ENCODE data around the genes NUDT13 and AGAP5.

DNA sequence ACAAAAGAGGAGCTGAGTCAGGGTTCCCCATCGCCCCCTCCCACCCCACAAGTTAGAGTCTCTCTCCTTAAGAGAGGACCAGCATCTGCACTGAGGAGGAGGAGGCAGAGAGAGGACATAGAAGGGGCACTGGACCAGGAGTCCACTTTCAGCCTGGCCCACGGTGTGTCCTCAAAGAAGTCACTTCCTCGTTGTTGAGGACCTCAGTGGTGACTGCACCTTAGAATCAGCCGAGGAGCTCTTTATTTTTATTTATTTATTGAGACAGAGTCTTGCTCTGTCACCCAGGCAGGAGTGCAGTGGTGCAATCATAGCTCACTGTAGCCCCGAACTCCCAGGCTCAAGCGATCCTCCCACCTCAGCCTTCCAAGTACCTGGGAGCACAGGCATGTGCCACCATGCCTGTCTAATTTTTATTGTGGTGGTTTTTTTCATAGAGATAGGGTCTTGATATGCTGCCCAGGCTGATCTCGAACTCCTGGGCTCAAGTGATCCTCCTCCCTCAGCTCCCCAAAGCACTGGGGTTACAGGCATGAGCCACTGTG is 11.4 kb downstream of the SPOCK2 start:
CAGE:
- cytosol, long polyA minus RNA = no peak
- cytosol, long polyA plus RNA = no peak
- long polyA plus RNA = no peak
- nucleus, long polyA minus RNA = no peak
- nucleus, long polyA plus RNA = no peak

GRCh38 chr10:72077594-72077894 is 10.8 kb downstream of the SPOCK2 start:
CAGE:
- cytosol, long polyA minus RNA = no peak
- cytosol, long polyA plus RNA = no peak
- long polyA plus RNA = no peak
- nucleus, long polyA minus RNA = no peak
- nucleus, long polyA plus RNA = no peak

DNA sequence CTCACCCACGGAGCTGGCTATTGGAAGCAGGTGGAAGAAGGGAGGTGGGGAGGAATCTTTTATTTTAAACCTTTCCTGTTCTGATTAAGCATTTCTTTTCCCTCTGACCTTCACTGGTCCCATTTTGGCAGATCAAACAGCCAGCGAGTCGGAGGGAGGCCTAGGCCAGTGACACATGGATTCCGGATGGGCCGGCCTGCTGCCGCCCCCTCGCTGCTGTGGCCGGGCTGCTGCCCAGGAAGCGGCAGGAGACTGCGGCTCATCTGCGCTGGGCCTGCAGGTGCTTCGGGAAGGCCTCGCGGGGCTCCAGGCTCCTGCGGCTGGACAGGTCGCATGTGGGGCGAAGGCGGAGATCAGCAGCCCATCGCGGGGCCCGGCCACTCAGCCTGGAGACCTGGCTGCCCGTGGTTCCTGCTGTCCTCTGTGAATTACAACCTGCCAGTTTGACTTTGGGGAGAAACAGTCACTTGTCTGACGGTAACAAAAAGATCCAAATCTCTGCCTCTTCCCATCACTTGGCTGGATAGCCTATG is 1.9 kb downstream of the SPOCK2 start:
CAGE:
- cytosol, long polyA minus RNA = no peak
- cytosol, long polyA plus RNA = no peak
- long polyA plus RNA = no peak
- nucleus, long polyA minus RNA = no peak
- nucleus, long polyA plus RNA = no peak

GRCh38 chr10:72186184-72187051 is 29.4 kb upstream of the ANAPC16 start:
CAGE:
- cytosol, long polyA minus RNA = no peak
- cytosol, long polyA plus RNA = no peak
- long polyA plus RNA = no peak
- nucleus, long polyA minus RNA = no peak
- nucleus, long polyA plus RNA = no peak

GRCh38 chr10:72275776-72276742 is 2.3 kb downstream of the DDIT4 start:
CAGE:
- cytosol, long polyA minus RNA = no peak
- cytosol, long polyA plus RNA = no peak
- long polyA plus RNA = no peak
- nucleus, long polyA minus RNA = start-site peak on the plus strand at chr10:72275879-72275919, 35 reads; start-site peak on the plus strand at chr10:72275972-72275997, 16 reads
- nucleus, long polyA plus RNA = no peak

CAGE:
- cytosol, long polyA minus RNA = no peak
- cytosol, long polyA plus RNA = no peak
- long polyA plus RNA = no peak
- nucleus, long polyA minus RNA = no peak
- nucleus, long polyA plus RNA = no peak
Observed at GRCh38 chr10:72277159-72277263, 3.3 kb downstream of the DDIT4 start.

CAGE:
- cytosol, long polyA minus RNA = no peak
- cytosol, long polyA plus RNA = no peak
- long polyA plus RNA = no peak
- nucleus, long polyA minus RNA = no peak
- nucleus, long polyA plus RNA = no peak
Observed at GRCh38 chr10:72297590-72298545, 24.1 kb downstream of the DDIT4 start.

DNA sequence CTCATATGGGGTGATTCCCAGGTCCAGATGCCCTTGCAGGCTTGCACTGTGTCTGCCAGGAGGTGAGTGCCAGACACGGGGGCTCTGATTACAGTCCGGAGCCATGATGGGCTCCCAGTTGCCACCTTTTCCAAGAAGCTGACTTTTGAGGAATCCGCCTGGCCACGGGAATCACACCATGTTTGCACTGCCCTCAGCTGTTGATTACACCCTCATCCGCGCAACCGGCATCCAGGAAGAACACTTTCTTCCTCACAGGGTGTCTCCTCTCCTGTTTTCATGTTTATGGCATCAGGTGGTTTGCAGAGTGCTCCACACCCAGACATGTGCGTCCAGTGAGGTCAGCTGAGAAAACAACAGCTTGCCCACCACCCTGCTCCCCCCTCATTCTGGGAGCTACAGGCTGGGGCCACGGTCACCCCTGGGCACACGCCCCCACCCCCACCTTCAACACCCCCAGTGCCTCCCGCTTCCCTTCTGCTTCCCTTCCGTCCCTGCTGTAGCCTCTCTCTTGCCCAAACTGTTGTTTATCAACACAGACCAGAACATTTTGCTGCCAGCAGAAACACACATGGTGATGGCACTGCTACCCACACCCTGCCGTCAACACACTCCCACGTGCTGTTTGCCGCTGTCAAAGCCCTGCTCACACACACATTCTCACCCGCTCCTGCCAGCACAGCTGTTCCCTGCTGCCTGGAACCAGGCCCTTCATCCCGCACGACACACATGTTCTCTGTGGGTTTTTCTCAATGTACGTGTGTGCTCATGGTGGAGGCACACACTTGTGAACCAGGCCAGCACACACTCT is 35.8 kb downstream of the DDIT4 start:
CAGE:
- cytosol, long polyA minus RNA = no peak
- cytosol, long polyA plus RNA = no peak
- long polyA plus RNA = no peak
- nucleus, long polyA minus RNA = no peak
- nucleus, long polyA plus RNA = no peak

GRCh38 chr10:72316424-72316815 is 38.3 kb downstream of the DNAJB12 start:
CAGE:
- cytosol, long polyA minus RNA = no peak
- cytosol, long polyA plus RNA = no peak
- long polyA plus RNA = no peak
- nucleus, long polyA minus RNA = no peak
- nucleus, long polyA plus RNA = no peak

GRCh38 chr10:72341953-72342378 is 12.8 kb downstream of the DNAJB12 start:
CAGE:
- cytosol, long polyA minus RNA = no peak
- cytosol, long polyA plus RNA = no peak
- long polyA plus RNA = no peak
- nucleus, long polyA minus RNA = no peak
- nucleus, long polyA plus RNA = no peak

DNA sequence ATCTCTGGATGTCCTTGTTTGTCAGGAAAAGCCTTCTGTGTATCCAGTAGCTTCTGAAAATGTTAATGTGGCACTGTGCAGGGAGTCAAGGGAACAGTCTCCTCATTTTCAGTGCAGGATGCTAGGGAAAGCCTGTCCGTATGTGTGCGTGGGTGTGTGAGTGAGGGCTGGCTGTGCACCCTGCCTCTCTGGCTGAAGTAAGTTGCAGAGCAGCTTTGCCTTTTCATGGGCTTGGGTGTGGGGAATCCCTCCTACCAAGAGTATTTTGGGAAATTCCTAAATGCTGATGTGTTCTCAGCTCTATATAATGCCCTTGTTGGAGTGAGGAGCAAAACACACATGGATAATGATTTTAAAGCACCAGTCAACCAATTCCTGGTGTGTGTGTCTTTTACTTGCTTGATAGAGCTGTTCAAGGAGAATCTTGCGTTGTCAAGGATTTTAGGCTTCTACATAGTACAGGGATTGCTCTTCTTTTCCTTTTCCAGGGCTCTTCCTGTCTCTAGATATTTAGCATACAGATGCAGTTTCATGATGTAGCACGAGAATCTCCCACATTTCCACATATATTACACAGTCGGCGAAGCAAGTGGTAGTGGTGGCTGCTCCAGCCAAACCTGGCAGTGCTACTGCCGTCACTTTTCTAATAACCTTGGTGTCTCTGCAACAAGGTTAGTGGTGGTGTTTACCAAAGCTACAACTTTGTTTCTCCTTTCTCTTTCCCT is 92.8 kb downstream of the MCU start:
CAGE:
- cytosol, long polyA minus RNA = no peak
- cytosol, long polyA plus RNA = no peak
- long polyA plus RNA = no peak
- nucleus, long polyA minus RNA = no peak
- nucleus, long polyA plus RNA = no peak

CAGE:
- cytosol, long polyA minus RNA = no peak
- cytosol, long polyA plus RNA = no peak
- long polyA plus RNA = no peak
- nucleus, long polyA minus RNA = no peak
- nucleus, long polyA plus RNA = no peak
Observed at GRCh38 chr10:73039844-73040159, 56.9 kb downstream of the P4HA1 start.

GRCh38 chr10:73109544-73110821 is at the start of gene NUDT13:
Gene NUDT13 (plus strand): TSS chr10:73110455.
CAGE:
- cytosol, long polyA minus RNA = no peak
- cytosol, long polyA plus RNA = no peak
- long polyA plus RNA = start-site peak on the plus strand at chr10:73110493-73110524, 49 and 44 reads in 2 replicates
- nucleus, long polyA minus RNA = no peak
- nucleus, long polyA plus RNA = no peak

GRCh38 chr10:73229952-73231114 is 16.7 kb downstream of the DNAJC9 start:
CAGE:
- cytosol, long polyA minus RNA = no peak
- cytosol, long polyA plus RNA = no peak
- long polyA plus RNA = no peak
- nucleus, long polyA minus RNA = no peak
- nucleus, long polyA plus RNA = no peak

DNA sequence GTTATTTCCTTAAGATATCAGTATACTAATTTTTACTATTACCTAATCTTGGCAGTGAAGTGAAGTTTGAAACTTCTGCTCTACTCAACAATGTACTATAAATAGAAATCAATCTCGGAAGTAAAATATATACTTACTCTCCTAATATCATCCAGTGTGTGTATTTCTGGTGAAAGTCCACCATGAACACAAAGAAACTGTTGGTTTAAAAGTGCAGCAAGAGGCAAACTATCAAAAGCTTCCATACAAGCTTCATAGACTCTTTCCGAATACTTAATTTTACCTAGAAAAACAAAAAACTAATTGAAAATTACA is 24.5 kb downstream of the PPP3CB start:
CAGE:
- cytosol, long polyA minus RNA = start-site peak on the minus strand centred at position 155 of the sequence, 31 bp wide, 5 reads; start-site peak on the minus strand centred at position 260 of the sequence, 42 bp wide, 13 reads
- cytosol, long polyA plus RNA = no peak
- long polyA plus RNA = no peak
- nucleus, long polyA minus RNA = no peak
- nucleus, long polyA plus RNA = no peak

DNA sequence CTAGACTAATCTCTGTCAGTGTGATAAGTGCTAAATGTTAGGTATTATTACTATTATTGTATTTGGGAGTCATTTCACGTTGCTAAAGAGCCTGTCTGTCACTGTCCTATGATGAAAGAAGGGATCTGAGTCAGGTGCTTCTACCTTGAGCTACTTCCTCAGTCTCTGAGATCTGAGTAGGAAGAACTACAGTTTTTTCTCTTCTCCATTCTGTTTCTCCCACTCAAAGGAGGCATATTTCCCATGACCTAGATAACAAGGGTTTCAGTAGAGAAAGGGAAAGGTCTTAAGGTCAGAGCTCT is 38.4 kb downstream of the USP54 start:
CAGE:
- cytosol, long polyA minus RNA = no peak
- cytosol, long polyA plus RNA = no peak
- long polyA plus RNA = no peak
- nucleus, long polyA minus RNA = no peak
- nucleus, long polyA plus RNA = no peak

GRCh38 chr10:73644011-73644655 is 2.9 kb upstream of the MYOZ1 start:
CAGE:
- cytosol, long polyA minus RNA = no peak
- cytosol, long polyA plus RNA = no peak
- long polyA plus RNA = no peak
- nucleus, long polyA minus RNA = no peak
- nucleus, long polyA plus RNA = no peak

DNA sequence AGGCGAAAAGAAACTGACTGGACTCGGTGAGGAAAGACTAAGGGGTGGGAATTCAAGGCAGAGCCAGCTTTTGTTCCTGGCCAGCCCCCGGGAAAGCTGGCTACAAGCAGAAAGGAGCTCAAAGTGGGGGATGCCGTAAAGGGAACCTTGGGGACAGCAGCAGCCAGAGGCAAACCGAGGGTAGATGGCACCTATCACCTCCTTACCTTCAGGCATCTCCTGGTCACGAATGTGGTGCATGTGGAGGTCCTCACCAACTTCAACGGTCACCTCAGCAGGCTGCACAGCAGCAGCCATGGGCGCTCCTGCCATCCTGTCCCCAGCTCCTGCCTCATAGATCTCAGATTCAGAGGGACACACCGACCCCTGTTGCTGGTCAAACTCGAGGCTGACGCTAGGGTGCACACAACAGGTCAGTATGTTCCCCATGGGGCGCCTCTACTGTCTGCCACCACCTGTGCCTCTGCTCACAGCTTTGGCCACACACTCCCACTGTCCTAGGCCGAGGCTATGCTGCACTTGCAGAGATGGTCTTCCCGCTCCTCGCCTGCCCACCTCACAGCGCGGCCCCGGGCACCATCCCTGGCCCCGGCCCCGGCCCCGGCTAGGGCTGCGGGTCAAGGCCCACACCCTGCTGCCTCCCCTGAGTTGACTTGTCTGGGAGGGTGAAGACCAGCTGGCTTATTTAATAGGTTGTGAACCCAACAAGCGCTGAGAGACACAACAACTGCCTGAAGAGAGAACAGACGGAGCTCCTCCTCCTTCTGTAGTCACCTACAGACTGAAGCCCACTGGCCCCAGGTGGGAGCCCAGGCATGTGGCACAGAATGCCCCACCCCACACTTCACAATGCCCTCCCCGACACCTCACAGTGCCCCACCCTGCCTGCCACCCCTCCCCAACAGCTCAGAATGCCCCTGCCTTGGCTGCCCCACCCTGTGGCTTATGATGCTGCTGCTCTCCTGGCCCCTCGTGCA is at the start of gene AGAP5:
TSS of gene AGAP5 (minus strand) at position 783 of the 977 bp plus-strand sequence.
CAGE:
- cytosol, long polyA minus RNA = no peak
- cytosol, long polyA plus RNA = no peak
- long polyA plus RNA = no peak
- nucleus, long polyA minus RNA = no peak
- nucleus, long polyA plus RNA = no peak

DNA sequence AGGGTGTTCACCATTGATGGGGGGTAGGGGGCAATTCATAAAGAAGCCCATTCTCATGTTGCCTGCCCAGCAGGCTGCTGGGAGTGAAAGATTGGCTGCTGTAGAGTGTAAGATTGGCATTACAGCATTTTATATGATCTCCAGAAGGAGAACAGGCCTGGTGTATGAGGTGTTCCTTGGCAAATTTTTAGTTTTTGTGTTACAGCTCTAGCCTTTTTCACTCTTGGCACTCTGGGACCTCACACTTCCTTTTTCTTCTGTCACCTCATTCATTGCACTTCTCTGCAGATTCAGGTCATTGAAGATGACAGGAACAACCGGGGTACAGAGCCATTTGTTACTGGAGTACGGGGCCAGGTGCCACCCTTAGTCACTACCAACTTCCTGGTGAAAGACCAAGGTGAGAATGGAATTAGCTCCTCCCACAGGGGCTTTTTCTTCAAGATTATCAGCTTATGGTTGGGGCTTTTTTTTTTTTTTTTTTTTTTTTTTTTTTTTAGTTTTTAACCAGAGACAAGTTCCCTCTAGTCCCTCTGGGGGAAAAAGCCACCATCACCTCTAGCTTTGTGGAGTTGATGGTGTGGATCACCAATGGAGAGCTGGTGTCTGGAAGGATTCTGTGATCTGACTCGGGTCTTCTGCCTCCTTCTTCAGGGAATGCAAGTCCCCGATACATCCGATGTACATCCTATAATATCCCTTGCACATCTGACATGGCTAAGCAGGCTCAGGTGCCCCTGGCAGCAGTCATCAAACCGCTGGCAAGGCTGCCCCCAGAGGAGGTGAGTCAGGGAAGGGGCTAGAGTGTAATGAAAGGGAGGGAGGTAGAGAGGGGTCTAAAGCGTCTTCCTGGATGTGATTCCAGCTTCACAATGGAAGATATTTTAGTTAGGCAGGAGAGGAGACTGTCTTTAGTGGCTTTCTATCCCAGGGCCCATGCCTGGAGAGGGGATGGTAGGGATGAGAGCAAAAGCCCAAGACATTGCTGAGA is 8.6 kb upstream of the FUT11 start:
CAGE:
- cytosol, long polyA minus RNA = no peak
- cytosol, long polyA plus RNA = no peak
- long polyA plus RNA = no peak
- nucleus, long polyA minus RNA = no peak
- nucleus, long polyA plus RNA = no peak

CAGE:
- cytosol, long polyA minus RNA = no peak
- cytosol, long polyA plus RNA = no peak
- long polyA plus RNA = no peak
- nucleus, long polyA minus RNA = no peak
- nucleus, long polyA plus RNA = no peak
Observed at GRCh38 chr10:73785695-73786525, 504 bp downstream of the ZSWIM8 start.